AG04449 (cell line): ENCODE measurements around a stretch of chr18.

DNA sequence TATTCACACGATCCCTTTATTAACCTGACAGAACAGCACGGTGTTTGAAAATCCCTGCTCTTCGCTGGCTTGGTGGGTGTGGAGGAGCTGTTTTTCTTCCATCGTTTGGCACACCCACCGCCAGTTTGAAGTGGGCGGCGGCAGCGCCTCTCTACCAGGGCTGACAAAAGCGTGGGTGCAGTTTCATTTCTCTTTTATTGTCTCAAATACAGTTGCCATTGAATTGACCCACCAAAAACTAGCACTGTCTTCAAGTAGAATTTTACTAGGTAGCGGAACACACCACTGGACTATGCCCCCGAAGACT, 60.6 kb downstream of the LDLRAD4 start:
- RRBS, result no CpG with 5 or more reads among the region's 11 CpGs

GRCh38 chr18:13521355-13521726, 205.0 kb downstream of the FAM210A start:
- RRBS, result no CpG with 5 or more reads among the region's 4 CpGs

DNA sequence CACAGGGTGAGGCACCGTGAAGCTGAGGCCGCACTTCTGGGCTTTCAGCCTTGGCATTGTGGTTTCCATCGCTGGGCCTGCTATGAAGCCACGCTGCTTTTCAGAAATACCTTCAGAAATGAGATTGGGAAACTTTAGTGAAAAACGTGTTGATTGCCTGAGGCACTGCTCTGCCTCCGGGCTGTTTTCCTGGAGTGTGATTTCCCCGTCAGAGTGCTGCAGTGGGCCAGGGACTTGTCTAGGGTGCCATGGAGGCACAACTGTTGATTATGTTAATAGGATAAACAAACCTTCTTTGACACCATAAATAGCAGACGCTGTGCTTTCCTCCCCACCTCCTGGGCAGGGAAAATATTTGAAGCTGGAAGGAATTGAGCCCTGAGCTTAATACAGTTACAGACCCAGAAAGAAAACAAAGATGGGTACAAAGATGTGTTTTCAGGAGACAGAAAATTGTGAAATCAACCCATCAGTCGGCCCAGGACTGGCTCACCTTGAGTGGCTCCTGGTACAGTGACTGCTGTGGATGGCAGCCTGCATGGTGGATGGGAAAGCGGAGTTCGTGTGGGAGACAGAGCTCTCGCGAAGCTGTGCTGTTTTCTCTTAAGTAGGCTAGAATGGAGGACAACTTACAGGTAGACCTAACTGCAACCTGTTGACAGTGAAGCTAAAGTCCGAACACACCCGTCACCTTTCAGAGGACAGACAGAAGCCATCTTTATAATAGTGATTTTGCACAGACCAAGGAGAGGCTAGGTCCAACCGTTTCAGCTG, 182.1 kb downstream of the FAM210A start:
- RRBS, result no CpG with 5 or more reads among the region's 16 CpGs

GRCh38 chr18:13609196-13609599, 117.2 kb downstream of the FAM210A start:
- RRBS, result no CpG with 5 or more reads among the region's 8 CpGs

- RRBS, result no CpG with 5 or more reads among the region's 16 CpGs
Measured at GRCh38 chr18:13614566-13615308, 111.6 kb downstream of the FAM210A start.

GRCh38 chr18:13647617-13648077, 78.7 kb downstream of the FAM210A start:
- RRBS, result no CpG with 5 or more reads among the region's 4 CpGs

- RRBS, result no CpG with 5 or more reads among the region's 3 CpGs
Measured at GRCh38 chr18:13763603-13764032, 37.1 kb downstream of the RNMT start.

DNA sequence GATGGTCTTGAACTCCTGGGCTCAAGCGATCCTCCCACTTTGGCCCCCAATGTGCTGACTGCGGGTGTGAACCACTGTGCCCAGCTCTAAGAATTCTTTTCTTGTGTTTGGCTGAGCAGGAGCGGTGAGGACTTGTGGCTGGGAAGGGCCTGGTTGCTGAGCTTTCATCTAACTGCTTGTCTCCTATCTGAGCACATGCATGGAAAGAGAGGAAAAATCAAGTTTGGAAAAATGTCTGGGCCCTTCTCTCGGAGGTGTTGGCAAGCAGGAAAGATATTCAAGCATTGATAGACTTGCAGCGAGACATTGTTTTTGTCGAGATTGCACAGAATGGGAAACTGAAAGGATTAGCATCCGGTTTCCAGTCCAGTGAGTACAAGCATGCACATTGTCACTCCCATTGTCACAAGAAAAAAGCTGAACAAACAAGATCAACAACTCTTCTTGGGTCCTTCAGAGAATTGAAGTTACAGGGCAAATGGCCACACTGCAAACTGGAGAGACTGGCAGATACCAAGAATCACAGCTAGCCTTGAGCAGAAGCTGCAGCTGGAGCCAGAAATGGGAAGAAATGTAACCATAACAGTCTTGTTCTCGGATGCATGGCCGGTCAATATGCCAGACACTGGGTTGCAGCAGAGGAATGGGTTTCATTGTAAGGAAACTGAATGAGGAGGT, 19.7 kb upstream of the MC5R start:
- RRBS, result no CpG with 5 or more reads among the region's 9 CpGs

- RRBS, result no CpG with 5 or more reads among the region's 14 CpGs
Measured at GRCh38 chr18:14221718-14222058, 89.5 kb upstream of the ZNF519 start.

- RRBS, result no CpG with 5 or more reads among the region's 8 CpGs
Measured at GRCh38 chr18:14969905-14970558, 222.1 kb downstream of the ANKRD30B start.

DNA sequence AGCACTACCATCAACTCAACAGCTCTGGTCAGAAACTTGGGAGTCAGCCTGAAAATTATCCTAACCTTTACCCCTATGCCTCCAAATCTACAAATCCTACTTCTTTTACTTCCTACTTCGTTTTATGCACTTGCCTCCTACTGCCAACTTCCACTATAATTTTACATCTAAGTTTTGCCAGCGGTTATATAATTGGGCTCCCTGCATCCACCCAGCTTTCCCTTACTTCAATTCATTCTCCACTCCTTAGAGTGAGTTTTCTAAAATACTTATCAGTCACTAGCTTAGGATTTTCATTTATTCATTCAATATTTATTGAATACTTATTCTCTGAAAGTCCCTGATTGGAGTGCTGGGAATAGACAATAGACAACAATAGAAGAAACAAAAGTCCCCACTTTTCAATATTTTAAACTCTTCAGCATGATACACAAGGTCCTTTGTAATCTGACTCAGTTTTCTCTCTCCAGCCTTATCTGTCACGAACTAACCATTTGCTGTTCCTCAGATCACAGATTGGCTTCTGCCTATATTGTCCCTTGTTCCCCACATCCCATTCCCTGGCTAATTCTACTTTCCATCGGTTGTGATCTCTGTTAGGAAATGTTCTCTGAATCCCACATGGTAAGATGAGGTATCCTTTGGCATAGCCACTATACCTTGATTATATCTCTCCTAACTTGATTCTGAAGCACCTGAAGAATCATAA, 134.6 kb downstream of the ROCK1 start:
- RRBS, result no CpG with 5 or more reads among the region's 4 CpGs

DNA sequence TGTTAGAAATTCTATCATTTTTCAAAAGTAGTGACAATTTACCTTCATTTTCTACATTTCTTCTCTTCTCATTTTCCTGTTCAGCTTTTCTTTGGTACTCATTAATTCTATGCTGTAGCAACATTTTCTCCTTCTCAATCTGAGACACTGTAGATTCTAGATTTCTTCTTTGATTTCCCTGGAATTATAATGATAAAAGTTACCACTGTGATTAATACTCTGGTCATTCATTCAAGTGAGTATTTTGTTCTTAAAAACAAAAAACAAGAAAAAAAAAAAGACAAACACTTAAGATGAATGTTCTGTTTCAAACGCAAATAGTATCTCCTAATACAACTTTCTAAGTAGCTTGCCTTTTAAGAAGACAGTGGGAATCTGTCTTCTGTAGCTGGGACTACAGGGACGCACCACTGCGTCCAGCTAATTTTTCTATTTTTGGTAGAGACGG, 103.6 kb downstream of the ROCK1 start:
- RRBS, result no CpG with 5 or more reads among the region's 4 CpGs

- RRBS, result no CpG with 5 or more reads among the region's 6 CpGs
Measured at GRCh38 chr18:21055199-21056169, 56.1 kb downstream of the ROCK1 start.

DNA sequence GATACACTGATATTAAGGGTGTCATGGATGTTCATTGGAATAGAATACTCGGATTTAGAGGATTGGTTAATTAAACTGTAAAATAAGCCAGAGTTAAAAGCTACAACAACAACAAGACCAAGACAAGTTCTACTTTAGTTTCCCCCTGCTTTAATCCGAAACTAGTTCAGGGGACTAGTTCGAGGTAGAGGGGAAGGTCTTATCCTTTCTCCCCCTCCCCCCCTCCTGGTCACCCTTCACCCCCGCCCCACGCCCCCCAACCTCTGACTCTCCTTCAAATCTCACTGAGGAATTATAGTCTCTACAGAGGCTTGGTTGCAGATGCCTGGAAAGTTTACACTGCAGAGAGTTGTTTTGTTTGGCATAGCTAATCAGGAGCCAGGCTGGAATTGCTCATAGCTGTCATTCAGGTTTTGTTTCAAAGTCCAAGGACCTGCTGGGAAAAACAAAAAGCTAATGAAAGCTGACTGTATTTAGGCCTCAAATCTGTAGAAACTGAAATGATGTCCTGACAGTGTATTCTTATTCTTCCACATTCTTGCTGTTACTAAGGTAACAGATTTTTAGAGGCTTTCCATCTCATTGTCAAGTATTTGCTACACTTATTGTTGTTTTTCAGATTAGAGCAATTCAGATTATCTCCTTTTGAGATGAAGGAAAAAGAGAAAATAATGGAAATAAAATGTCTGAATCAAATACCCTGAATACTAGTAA, 22.6 kb downstream of the GREB1L start:
- RRBS, result no CpG with 5 or more reads among the region's 5 CpGs

DNA sequence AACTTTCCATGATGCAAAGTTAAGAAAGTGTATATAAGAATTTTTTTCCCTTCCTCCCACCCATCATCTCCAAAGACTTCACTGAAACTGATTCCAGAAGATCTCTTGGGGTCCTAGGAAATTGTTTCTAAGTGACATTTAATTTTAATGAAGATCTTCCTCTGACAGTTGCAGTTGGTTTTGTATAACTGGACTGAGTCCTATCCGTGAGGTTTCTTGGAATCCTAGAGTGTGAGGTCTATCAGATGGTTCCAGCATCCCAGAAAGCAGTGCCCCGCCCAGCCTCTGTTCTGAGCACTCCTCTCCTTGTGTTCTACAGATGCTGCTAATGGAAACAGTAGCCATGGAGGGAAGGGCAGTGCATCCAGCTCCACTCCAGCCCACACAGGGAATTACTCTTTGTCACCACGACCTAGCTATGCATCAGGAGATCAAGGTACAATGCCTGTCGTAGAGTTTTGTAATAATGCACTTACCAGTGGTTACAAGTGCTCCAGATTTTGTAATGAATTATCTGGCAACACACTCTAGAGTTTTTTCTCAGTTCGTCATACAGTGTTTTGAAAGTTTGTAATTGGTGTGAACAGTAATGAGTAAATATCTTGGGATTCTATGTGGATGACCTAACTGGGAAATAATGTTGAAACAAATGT, 161.2 kb downstream of the ESCO1 start:
- RRBS, result no CpG with 5 or more reads among the region's 5 CpGs

GRCh38 chr18:21681145-21681848, 23.3 kb downstream of the ABHD3 start:
- RRBS, result no CpG with 5 or more reads among the region's 4 CpGs

- RRBS, result no CpG with 5 or more reads among the region's 7 CpGs
Measured at GRCh38 chr18:22020242-22020603, 149.2 kb upstream of the GATA6 start.

GRCh38 chr18:22106413-22106900, 62.9 kb upstream of the GATA6 start:
- RRBS, result 14% methylated on average over 1 of the region's 4 CpGs